Colon Carcinoma Metastatic in the Lung (tissue), 2 donors: Measurements from ENCODE around the gene PDXK.

DNA sequence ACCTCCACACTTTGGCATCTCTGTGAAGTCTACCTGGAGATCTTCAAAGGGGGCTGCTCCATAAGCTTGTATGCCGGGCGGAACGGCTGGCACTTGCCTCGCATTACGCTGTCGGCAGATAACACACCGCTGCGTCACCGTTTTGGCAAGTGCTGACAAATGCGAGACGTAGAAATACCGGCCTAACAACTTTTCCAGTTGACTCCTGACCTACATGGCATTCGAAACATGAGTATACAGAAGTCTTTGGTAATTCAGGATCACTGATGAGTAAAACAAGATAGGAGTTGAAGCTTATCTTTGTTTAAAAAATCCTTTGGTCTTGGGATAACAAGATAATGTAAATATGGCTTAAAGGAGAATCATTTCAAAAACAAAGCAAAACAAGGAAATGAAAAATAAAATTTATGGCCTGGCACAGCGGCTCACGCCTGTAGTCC is 18.7 kb upstream of the PKNOX1 start:
- PRO-cap, 2 experiments, result no peak in any of the 2 experiments

DNA sequence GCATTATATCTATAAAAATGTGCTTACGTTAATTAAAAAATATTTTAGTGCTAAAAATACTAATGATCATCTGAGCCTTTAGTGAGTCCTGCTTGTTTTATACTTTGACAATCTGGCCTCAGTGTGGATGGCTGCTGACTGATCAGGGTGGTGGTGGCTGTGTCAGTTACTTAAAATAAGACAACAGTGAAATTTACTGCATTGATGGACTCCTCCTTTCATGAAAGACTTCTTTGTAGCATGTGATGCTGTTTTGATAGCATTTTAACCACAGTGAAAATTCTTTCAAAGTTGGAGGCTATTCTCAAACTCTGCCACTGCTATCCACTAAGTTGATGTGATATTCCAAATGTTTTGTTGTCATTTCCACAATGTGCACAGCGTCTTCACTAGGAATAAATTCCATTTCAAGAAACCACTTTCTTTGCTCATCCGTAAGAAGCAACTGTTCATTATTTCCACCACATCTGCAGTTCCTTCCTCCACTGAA is 1.9 kb downstream of the PKNOX1 start:
- PRO-cap, 2 experiments, result no peak in any of the 2 experiments

DNA sequence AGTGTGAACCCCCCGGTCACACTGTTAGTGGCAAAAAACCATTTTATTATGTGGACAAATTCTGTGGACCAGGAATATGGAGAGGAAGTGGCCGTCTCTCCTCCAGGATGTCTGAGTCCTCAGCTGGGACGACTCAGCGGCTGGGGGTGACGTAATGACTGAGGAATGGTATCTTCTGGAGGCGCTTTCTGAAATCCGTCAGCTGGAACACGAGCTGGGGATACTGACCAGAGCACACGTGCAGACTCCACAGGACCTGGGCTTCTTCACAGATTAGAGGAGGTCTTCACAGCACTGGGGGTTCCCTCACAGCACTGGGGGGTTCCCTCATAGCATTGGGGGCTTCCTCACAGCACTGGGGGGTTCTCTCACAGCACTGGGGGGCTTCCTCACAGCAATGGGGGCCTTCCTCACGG is 18.1 kb downstream of the PKNOX1 start:
- PRO-cap, 2 experiments, result no peak in any of the 2 experiments

GRCh38 chr21:43274519-43274799 is 105.7 kb downstream of the CRYAA start:
- PRO-cap, 2 experiments, result no peak in any of the 2 experiments

- PRO-cap, 2 experiments, result no peak in any of the 2 experiments
Observed at GRCh38 chr21:43303976-43304175, 123.1 kb downstream of the SIK1 start.

- PRO-cap, 2 experiments, result peak in 1 of 2 experiments; most common plus-strand start chr21:43314067 (in 1)
Observed at GRCh38 chr21:43313955-43314275, 113.0 kb downstream of the SIK1 start.

DNA sequence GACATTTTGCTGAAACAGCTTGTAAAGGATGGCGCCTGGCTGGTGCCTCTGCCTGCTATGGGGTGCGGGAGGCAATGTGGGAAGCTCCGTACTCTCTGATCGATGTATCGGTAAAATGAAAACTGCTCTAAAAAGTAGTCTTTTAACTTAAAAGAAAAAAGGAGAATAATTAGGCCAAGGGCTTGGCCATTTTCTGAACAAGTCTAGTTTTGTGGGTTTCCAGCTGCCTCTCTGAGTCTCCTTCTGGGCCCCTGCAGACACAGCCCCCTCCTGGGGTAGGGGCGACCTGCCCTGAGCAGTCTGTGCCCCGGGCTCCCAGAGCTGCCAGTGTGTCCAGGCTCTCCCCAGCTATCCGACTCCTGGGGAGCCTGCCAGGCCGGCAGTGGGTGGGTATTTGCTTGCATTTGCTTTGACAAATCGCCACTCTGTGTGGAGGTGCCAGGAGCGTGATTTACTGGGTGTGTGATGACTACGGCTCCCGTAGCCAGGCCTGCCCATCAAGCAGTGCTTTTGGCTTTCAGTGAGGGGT is 36.5 kb upstream of the SIK1 start:
- PRO-cap, 2 experiments, result no peak in any of the 2 experiments

GRCh38 chr21:43644571-43645064 is 14.7 kb downstream of the HSF2BP start:
- PRO-cap, 2 experiments, result no peak in any of the 2 experiments

DNA sequence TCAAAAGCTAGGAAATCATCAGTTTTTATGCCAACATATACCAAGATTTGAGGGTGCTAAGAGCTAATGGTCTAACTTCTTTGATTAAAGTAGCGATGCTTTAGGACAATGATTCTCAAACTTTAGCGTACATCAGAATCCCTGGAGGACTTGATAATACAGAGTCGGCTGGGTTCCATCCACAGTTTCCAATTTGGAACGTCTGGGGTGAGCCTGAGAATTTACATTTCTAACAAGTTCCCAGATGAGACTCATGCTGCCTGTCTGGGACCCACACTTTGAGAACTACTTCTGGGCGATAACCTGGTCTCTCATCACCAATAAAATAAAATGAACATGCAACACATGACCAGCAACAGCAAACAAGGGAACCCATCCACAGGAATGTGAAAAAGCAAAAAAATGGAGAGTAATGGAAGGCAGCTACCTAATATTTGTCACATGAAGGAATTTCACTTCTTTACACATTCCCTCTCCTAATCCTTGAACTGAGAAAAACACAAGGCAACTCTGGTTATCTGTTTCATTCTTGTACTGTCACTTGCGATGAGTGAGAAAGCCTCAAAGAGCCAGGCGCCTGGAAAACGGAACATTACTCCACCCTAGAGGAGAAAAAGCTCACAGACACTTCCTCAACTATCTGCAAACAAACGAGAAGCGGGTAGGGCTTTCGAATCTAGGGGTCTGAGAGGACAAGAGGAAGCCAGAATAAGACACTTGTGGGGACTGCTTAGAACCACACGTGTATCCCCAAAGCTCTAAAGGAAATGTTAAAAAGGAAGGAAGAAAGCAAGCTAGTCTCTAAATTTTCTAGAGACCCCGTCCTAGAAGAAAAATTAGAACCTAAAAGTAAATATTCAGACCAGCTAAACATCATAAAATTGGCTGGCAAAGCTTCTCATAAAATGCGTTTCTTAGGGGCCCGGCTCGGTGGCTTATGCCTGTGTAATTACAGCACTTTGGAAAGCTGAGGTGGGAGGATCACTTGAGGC is 13.9 kb downstream of the HSF2BP start:
- PRO-cap, 2 experiments, result no peak in any of the 2 experiments

GRCh38 chr21:43660527-43661027 is 1.2 kb downstream of the RRP1B start:
- PRO-cap, 2 experiments, result no peak in any of the 2 experiments

DNA sequence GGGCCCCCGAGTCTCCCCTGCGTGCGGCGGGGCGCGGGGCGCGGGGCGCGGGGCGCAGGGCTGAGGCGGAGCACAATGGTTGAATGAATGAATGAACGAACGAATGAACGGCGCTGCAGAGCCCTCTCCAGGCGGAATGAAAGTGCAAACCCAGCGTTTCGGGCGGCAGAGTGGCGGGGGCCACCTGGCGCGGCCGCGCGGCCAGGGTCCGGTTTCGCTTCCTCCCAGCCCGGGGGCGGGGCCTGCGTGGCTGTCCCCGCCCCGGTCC is 192 bp upstream of the PDXK start:
- PRO-cap, 2 experiments, result peak in 2 of 2 experiments; most common plus-strand start position 168 of the sequence (in 1); most common minus-strand start position 216 of the sequence (in 2)

DNA sequence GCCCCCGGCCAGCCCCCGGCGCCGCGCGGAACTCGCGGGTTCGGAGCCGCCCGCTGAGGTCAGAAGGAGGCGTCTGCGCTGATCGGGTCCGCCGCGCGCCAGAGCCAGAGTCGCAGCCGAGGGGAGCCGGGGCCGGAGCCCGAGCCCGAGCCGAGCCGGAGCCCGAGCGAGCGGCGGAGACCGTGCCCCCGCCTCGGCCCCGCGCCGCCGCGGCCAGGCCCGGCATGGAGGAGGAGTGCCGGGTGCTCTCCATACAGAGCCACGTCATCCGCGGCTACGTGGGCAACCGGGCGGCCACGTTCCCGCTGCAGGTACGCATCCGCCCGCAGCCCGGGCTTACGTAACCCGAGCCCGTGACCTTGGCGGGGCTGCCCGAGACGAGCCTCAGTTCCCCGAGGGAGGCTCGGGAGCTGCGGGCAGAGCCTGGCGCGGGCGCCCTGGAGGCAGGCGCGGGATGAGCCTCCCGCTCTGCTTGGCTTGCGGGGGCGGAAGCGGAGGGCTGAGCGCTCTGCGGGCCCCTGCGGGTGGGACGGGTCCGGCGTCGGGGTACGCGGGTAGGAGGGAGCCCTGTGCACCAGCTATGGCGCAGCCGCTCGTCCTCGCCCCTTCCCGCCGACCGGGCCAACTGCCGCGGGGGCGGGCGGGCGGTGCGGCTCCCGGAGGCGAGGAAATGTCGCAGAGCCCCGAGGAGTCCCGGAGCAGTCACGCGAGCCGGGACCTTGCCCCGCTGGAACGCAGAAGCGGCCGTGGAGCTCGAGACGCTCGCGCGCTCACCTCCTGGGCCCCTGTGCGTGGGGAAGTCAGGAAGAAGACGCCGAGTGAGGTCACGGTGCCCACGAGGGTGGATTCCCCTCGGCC is at the start of gene PDXK:
Gene PDXK, plus strand, starts transcription at position 59 of the 858 bp plus-strand sequence.
- PRO-cap, 2 experiments, result peak in 2 of 2 experiments; most common plus-strand start position 107 of the sequence (in 2)

DNA sequence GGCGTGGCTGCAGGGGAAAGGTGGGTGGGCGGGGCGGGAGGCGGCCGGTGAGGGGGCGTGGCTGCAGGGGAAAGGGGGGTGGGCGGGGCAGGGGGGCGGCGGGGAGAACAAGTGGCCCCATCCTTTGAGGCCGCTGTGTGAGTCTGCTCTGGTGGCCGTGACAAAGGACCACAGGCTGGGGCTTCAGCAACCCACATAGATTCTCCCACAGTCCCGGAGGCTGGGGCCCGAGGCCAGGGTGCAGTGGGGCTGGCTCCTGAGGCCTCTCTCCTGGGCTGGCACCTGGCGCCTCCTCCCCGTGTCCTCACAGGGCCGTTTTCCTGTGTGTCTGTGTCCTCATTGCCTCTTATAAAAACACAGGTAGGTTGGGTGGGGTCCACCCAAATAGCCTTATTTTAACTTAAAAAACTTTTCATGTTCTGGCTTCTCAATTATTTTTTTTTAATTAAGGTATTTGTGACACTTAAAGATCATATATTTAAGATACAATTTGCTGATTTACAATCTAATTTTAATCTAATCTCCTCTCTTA is 26.0 kb downstream of the RRP1 start:
- PRO-cap, 2 experiments, result no peak in any of the 2 experiments

DNA sequence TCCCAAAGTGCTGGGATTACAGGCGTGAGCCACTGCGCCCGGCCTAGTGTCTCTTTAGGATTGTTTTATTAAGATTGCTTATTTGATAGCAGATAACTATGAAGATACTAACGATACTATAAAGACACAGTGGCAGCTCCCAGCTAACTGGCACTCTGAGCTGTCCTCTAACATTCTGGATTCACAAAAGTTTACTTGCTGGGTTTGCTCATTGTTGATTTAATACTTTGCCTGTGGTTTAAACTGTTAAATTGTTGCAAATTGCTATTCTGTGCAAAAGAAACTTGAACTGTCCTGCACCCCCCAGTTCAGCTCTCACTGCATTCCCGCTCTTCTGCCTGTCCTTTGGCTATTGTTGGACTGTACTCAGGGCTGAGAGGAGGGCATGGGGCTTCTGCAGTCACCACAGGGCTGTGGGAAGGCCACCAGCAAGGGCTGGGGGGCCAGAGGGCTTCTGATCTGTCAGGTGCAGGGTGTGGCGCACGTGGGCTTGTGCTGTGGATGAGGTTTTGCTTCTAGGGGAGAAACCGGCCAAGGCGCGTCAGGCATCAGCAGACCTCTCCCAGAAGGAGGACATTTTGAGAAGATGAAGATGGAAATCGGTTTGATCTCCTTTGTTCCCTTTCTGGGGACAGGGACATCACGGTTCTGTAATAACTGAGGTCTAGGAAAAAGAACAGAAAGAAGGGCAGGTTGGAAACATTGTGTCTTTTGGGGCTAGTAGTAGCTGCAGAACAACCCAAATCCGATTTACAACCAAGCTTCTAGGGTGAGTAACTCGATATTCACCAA is 40.6 kb downstream of the AGPAT3 start:
- PRO-cap, 2 experiments, result no peak in any of the 2 experiments

- PRO-cap, 2 experiments, result no peak in any of the 2 experiments
Observed at GRCh38 chr21:43917059-43917673, 52.1 kb downstream of the AGPAT3 start.

DNA sequence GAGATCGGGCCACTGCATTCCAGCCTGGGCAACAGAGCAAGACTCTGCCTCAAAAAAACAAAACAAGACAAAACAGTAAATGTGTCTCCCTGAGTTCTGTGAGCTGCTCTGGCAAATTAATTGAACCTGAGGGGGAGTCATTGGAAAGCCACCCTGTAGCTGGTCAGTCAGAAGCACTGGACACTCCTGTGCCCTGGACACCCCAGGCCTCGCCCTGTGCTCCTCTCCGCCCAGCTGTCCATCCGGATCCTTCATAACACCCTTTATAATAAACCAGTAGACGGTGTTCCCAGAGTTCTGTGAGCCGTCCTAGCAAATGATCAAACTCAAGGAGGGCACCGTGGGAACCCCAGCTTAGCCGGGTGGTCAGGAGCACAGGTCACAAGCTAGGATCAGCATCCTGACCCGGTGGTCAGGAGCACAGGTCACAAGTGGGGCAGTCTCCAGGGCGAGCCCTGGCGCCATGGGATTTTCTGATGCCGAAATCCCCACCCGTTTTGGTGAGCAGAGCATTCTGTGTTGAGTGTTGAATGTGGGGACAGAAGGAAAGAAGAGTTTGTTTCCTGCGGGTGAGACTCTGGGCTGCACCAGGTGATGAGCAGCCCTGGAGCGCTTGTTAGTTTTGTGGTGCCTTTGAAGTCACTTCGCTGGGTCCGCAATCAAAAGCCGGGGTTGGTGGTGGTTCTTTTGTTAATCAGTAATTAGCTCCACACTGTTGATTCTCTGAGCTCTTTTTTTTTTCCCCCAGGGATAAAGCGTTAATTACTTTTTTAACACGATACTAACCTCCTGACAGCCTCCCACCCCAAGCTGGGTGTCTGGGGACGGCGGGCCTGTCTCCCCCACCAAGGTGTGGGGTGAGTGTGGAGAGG is 56.3 kb downstream of the AGPAT3 start:
- PRO-cap, 2 experiments, result no peak in any of the 2 experiments

DNA sequence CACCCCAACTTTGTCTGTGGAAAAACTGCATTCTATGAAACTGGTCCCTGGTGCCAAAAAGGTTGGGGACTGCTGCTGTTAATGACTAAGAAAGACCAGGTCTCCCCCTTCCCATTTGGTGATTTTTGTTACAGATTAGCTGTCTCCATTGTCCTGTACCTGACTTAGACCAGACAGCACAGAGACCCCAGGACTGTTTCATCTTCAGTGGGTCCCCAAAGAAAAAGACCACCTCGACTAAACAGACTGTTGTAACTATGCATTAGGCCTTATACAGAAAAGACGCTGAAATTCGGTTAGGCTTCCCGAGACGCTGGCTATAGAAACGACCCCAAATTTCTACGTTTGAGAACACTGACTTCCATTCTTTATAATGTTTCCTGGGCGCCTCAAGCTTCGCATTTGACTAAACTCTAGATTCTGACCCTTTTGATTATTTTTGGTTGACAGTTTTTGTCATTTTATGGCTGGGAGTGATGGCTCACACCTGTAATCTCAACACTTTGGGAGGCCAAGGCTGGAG is 1.1 kb upstream of the TRAPPC10 start:
- PRO-cap, 2 experiments, result no peak in any of the 2 experiments

GRCh38 chr21:44011497-44011995 is 563 bp upstream of the TRAPPC10 start:
- PRO-cap, 2 experiments, result no peak in any of the 2 experiments

- PRO-cap, 2 experiments, result peak in 1 of 2 experiments; most common plus-strand start chr21:44012807 (in 1); most common minus-strand start chr21:44012667 (in 1)
Observed at GRCh38 chr21:44012590-44012924, 448 bp downstream of the TRAPPC10 start.

- PRO-cap, 2 experiments, result no peak in any of the 2 experiments
Observed at GRCh38 chr21:44036199-44037229, 24.4 kb downstream of the TRAPPC10 start.